Measurements from ENCODE around the genes H1-1, H2BC5 and H4C5.

GRCh38 chr6:26017214-26018190 lies at the start of gene H1-1:
H1-1 (minus strand) TSS chr6:26017787.
- RRBS = 88% methylated on average over 5 of the region's 47 CpGs

DNA sequence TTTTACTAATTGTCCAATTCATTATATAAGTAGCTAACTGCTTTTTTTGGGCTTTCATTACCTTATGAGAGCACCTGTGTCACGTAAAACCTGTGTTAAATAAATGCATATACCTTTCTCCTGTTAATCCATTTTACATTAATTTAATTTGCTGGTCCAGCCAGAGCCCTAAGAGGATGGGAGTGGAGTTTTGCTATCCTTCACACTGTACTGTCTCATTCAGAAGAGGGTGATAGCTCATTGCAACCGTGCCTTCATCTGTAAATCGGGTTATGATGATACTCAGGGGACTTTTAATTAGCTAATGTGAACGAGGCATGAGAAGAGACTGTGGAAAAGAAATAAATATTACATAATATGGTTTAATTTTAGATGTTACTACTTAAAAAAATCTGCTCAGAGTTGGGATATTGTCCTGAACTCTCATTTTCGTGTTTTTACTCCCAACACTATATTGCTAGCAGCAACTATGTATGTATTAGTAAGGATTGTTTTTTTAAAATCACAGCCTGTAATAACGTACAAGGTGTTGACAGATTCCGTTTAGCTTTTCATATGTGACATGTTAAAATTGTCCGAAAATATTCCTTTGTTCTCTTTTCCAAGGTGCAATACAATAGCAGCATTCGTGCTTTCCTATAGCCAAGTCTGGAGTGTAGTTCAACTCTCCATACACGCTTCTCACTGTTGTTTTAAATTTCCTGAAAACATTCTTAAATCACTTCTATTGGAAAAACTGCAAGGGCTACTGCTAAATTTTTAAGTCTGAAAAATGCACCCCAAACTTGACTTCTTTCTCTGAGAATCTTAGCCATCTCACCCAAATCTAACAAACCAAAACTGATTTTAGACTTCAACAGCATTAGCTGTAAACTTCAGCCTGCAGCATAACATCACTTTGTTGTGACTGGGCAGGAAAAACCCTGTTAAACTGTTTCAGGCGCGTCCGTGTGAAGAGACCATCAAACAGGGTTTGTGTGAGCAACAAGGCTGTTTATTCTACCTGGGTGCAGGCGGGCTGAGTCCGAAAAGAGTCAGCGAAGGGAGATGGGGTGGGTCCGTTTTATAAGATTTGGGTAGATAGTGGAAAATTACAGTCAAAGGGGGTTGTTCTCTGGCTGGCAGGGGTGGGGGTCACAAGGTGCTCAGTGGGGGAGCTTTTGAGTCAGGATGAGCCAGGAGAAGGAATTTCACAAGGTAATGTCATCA lies 1.2 kb upstream of the H4C2 start:
- RRBS = no CpG with 5 or more reads among the region's 17 CpGs

GRCh38 chr6:26043793-26044912 lies 640 bp upstream of the H2BC3 start:
- RRBS = 28% methylated on average over 4 of the region's 50 CpGs

GRCh38 chr6:26139381-26140551 lies 15.8 kb downstream of the H2AC6 start:
- RRBS = no CpG with 5 or more reads among the region's 6 CpGs

GRCh38 chr6:26158016-26158595 lies at the start of gene H2BC5:
H2BC5 (plus strand) TSS chr6:26158122.
- RRBS = no CpG with 5 or more reads among the region's 32 CpGs

- RRBS = no CpG with 5 or more reads among the region's 8 CpGs
Observed at GRCh38 chr6:26202251-26202783, 2.1 kb upstream of the H4C5 start.

GRCh38 chr6:26204303-26205182 lies at the start of gene H4C5:
H4C5 (plus strand) TSS chr6:26204610.
- RRBS = under 1% methylated on average over 4 of the region's 56 CpGs

DNA sequence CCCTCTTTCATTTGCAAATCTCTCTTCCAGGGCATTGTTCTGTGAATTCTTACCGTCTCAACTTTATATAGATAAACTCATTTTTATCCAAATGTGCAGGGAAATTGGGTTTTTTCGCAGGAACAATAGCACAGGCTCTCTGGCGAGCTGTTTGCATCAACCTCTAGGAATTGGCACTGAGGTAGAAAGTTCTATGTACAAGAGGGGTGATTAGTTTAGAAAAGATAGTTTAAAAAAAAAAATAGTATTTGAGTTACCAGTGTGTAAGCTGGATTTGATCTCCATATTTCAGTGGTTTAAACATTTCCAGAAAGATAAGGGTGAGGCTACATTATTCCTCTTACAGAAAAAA lies 517 bp upstream of the H1-3 start:
- RRBS = no CpG with 5 or more reads among the region's 3 CpGs

GRCh38 chr6:26243728-26244276 lies 3.0 kb downstream of the H4C7 start:
- RRBS = no CpG with 5 or more reads among the region's 2 CpGs

DNA sequence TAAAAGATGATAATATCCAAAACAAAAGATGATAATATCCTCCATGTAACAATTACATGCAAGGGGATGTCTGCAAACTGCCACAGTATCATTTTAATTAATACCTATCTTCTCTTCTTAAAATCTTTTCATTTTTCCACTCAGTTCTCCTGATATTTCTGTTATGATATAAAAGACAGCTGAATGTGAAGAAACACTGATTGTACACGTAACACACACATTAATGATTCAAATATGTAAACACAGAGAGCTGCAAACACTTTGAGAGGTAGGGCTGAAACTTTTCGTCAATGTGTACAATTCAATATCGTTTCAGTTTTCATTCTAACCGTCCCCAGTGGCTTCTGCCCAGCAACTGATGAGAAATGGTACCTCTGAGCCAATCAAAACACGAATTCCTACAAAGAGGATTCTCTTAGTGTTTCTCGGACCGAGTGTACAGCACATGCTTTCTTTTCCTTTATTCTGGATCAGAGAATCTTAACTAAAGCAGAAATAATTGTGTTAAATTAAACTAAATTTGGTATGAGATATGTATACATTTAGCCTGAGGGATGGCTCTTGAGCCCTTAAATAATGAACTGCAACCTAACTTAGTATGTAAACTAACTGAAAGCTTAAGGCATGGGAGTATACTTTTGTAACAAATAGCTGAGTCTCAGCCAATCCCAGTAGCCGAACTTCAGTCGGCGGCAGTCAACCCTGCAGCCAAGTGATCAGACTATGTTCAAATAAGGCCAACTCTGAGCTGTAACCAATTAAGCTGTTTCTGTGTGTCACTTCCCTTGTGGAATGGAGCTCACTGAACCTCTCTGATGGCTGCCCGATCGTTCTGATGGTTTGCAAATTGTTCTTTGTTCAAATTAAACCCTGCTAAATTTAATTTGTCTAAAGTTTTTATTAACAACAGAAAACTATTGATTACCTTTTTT lies 16.1 kb downstream of the BTN2A1 start:
- RRBS = no CpG with 5 or more reads among the region's 12 CpGs

DNA sequence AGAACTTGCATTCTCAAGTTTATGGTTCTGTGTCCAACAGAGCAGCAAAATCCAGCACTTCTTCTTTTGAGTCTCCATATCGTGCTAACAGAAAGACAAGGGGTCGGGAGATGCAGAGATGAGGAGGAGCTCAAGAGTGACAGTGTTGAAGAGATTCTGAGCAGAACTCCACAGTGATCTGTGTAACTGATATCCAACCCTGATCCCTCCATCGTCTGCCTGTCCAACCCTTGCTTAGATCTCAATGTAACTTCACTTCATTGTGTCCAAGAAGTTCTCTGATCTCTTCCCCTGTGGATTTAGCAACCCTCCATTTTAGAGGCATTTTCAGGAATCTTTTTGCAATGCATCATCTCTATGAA lies 21.1 kb upstream of the BTN1A1 start:
- RRBS = no CpG with 5 or more reads among the region's 3 CpGs

DNA sequence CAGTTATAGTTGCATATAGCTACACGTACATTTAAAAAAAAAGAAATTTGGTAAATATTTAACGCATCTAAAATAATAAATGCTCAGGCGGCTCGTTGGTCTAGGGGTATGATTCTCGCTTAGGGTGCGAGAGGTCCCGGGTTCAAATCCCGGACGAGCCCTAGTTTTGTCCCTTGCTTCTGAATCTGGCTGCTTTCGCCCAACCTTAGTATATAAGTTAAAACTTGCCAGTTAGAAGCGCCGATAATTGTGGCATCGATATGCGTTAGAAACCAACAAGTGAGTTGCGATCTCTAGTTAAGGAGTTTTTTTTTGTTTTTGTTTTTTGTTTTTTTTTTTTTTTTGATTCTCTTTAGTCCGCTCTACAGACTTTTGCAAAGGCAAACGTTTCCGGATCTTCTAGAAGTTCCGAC lies 17.0 kb downstream of the HMGN4 start:
- RRBS = no CpG with 5 or more reads among the region's 19 CpGs

GRCh38 chr6:26594340-26594675 lies 2.4 kb upstream of the ABT1 start:
- RRBS = no CpG with 5 or more reads among the region's 6 CpGs

DNA sequence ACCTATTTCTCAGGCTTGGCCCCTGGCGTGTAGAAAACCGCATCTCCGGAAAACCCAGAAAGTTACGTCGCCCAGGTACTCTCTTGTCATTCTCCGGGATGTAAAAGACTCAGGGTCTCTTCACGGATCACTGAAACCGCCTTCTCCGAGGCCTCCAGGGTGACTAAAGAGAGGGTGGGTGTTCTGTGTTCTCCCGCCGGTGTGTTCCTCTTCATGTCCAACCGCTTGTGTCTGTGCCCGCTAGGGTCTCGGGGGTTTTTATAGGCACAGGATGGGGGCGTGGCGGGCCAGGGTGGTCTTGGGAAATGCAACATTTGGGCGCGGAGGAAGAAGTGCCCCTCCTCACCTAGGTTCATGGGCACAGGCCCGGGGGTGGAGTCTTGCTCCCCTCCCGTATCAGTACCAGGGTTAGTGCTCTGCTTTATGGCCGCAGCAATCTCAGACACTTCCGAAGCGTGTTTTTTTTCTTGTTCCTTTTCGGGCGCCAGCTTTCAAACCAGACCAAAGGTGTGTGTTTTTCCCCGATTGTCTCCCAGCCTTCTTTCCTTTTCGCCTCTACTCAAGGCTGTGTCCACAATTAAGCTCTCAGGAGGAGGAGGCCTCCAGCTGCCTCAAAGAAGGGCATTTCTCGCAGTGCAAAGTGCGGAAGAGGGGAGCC lies 95.3 kb upstream of the ZNF322 start:
- RRBS = 4% methylated on average over 3 of the region's 29 CpGs

DNA sequence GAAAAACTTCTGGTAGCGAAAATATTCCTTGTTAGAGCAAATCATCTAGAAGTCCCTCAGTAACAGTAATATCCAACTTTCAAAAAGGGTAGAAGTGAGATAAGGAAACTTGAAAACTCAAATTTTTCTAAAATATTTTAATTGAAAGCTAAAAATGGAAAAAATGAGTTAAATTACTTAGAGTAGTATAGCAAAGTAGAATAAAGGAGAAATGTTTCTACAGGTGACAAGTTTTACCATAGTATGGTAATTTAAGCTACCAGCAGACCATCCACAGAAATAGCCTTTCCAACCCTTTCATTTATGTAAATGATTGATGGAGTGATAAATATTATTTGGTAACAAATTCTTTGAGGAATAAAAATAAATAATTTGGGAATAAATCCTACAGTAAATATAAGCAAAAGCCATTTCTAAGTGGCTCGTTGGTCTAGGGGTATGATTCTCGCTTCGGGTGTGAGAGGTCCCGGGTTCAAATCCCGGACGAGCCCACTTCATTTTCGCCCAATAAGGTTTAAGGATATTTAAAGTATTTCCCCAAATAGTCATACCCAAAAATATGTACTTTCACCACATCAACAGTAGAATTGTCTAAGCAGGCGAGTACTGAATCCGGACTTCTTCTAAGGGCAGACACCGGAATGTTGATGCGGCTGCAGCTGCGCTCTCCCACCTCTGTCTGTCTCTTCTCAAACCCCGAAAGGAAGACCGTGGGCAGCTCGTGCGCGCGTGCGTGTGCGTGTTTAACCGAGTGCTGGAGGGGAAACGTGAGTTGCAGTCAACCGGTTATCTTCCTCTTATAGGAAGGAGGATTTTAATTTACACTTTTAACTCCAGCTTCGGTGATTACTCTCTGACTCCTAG lies 41.0 kb downstream of the H2BC11 start:
- RRBS = 8% methylated on average over 5 of the region's 25 CpGs

DNA sequence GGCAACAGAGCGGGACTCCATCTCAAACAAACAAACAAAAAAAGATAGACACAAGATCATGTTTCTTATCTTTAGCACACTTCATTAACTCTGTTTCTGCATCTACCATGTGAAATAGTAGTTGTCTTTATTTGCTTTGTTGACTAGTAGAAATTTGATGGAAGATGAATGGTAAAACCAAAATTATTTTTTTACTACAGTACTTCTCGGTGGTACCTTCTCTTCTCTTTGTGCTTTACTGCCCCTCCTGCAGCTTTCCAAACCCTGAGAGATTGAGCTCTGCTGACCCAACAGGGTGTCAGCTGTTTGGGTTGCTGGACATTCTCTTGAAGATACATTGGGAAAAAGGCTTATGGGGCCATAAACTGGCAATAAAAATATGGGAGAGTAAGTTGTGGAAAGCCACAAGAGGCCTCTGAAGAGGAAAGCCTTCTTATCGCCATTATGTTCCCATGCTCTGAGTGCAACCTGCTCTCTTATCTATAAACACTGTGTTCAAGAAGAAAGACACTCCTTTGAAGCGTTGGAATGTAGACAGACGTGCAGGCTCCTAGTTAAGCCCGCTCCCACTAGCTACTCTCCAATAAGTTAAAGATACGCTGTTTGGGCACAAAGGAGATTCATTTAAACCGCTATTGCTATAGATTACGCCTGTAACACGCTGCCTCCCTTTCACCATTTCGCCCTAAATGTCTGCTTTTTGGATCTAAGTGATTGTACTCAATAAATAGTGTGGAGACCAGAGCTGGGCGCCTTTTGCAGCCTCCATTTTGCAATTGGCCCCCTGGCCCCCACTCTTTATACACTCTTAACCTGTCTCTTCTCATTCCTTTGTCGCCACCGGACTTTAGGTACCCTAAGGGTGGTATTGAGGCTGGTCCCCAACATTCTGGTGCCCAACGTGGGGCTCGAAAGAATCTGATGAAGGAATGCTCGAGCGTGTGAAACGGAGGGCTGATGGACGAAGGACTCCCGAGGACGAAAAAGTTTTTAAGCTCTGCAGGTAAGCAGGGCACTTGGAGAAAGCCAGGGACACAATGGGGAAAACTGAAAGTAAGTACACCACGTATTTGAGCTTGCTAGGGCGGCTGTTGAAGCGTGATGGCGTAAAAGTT lies 40.6 kb downstream of the H2AC12 start:
- RRBS = no CpG with 5 or more reads among the region's 26 CpGs

DNA sequence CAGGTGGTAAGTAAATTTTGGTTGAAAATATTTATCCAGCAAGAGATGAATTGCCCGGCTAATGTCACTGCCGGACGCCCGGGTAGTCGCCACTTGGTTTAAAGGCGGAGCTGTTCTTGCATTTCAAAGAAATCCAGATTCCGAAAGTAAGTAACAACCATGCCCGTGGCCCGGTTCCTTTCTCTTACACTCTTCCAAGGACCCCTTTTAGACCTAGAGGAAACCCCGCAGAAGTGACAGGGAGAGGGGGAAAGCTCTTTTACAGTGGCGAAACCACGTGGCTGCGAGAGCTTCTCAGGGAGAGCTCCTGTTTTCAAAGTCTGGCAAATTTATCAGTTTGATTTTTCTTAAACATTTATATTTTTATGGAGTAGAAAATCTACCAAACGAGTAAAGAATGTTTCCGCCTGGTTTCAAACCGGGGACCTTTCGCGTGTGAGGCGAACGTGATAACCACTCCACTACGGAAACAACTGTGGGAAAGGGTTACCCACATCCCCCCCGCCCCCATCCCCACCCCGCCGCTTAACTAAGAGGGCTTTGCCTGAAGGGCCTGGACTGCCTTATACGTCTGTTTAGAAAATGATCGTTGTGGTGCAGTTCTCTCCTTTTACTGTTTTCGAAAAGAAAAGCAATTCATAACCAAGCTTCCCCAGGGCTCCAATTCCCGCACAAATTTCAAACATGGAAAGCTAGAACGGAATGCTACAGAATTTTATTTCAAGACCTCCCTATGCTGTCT lies 41.6 kb upstream of the PRSS16 start:
- RRBS = 59% methylated on average over 6 of the region's 29 CpGs

GRCh38 chr6:27230319-27230782 lies 17.1 kb upstream of the PRSS16 start:
- RRBS = under 1% methylated on average over 4 of the region's 18 CpGs

GRCh38 chr6:27592084-27592336 lies 119.1 kb upstream of the ZNF184 start:
- RRBS = no CpG with 5 or more reads among the region's 11 CpGs

Data from T47D (cell line).